Mesenchymal stem cell of adipose (primary cell): ENCODE results near the gene SLC18B1.

- CAGE, long polyA plus RNA, result no peak
Measured at GRCh38 chr6:132063149-132064185, 112.3 kb upstream of the CCN2 start.

DNA sequence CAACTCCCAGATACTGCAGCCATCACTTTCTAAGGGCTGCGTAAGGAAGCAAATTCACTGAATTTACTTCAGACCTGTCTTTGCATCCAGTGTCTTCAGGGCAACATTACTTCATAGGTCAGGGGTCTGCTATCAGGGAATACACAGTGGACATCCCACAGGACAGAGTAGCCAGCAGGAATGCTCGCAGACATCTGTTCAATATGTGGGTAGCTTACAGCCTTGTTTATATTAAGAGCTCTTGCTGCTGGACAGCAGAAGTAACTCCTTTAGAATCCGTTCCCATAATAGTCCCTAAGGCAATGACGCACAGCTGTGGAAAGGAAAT is 198.8 kb downstream of the MOXD1 start:
- CAGE, long polyA plus RNA, result no peak

- CAGE, long polyA plus RNA, result no peak
Measured at GRCh38 chr6:132439690-132440251, 38.5 kb upstream of the MOXD1 start.

- CAGE, long polyA plus RNA, result no peak
Measured at GRCh38 chr6:132491264-132491717, 21.6 kb downstream of the STX7 start.

GRCh38 chr6:132596047-132596521 is 6.5 kb upstream of the TAAR5 start:
- CAGE, long polyA plus RNA, result no peak

DNA sequence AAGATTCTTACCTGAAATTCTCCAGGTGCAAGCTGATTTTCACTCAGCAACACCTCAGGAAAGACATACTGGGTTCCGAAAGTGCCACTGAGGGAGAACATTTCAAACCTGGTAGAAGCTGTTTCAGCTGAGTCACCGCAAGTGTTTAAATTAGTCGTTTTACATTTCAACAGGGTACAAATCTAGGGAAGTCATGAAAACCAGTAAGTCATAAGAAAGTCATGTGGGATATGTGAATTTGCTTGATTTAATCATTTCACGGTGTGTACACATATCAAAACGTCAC is 25.3 kb upstream of the TAAR1 start:
- CAGE, long polyA plus RNA, result no peak

DNA sequence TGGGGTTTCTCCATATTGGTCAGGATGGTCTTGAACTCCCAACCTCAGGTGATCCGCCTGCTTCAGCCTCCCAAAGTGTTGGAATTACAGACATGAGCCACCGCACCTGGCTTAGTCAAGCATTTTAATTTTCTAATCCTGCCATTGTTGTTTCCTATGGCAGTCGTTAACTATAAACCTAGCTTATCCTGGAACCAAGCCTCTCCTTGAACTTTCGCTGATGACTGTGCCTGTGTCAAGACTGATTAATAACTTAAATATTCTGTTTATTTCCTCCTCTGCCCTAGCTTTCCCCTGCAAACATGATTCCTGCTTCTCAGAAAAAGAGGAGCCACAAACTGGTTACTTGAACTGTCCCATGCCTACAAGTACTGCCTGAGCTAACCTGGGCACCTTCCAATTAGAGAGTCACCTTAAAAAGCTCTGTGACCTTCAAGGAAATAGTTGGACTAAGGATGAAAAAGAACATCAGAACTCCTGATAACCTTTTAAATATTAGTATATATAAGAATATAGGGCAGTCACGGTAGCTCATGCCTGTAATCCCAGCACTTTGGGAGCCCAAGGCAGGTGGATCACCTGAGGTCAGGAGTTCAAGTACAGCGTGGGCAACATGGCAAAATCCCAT is 1.4 kb downstream of the VNN1 start:
- CAGE, long polyA plus RNA, result no peak

- CAGE, long polyA plus RNA, result no peak
Measured at GRCh38 chr6:132732793-132733129, 18.9 kb upstream of the VNN1 start.

DNA sequence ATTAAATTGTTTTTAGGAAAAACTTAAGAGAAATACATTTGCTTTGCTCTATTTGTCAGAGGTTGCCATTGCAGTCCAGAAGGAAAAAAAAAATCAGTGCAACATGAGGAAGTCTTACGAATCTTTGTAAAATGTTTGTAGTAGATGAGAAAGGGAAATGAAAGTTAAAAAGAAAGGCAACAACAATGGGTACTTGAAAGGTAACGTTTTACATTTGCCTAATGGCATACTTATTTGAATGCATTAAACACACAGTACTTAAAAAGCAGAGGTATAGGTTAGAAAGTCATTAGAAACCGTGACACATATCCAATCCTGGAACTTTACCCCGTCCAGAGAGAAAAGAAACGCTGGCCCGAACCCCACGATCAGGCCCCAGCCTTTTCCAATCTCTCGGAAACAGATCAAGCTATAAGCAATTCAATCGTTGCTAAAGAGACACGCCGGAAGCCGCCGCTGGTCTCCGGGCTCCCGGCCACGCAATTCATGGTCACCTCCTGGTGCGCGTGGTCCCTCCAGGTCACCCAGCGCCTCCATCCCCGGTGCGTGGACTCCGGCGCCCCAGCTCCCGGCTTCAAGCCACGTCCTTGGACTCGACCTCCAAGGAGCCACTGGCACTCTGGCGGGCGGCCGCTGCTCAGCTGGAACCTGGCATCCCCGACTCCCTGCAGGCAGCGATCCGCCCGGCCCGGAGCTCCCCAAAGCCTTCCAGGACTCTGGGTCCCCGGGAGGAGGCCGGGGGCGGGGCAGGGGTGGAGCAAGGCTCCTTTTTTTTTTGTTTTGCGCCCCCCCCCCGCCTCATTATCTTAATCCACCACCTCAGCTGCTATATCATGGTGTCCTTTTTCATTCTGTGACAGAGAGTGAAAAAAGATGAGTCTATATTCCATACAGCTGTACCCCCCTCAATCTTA is at the start of gene SLC18B1:
TSS of gene SLC18B1 (minus strand) at position 718 of the 914 bp plus-strand sequence.
- CAGE, long polyA plus RNA, result no peak

DNA sequence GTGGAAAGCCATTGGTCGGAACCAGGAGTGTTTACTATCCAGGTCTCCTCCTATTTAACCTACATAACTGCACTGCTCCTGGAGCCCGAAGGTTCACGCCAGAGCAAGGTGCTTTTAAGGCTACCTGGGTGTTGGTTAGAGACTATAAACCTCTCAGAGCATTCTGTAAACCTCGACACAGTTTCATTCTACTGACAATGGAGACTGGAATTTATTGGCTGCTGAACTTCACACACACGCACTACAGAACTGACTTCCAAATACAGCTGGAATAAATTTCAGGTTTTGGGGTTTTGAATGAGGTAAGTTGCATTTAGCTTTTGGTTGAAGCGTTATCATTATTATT is 128.8 kb downstream of the EYA4 start:
- CAGE, long polyA plus RNA, result no peak

DNA sequence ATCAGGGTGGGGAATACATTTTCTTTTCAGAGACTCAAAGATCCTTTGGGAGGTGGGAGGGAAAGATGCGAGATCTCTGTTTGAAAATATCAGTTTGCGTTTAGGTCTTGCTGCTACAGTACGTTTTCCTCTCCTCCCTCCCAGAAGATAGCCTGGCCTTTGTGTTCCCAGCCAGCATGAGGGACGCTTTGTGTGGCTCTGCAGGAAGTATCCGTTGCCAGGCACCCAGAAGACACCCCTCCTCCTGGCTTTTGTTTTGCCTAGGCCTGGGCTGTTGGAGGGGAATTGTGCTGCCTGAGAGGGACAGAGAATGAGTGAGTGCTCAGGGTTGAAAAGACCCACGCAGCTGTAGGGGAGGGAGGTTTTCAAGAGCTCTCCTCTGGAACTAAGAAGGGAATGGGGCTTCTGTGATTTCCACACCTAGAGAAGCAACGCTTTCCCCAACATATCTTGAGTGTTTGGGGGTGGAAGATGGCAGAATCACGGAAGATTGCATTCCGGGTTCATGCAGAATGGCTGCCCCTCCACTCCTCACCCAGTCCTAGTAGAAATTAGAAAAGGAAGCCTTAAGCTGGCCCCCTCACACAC is 22.0 kb upstream of the SLC2A12 start:
- CAGE, long polyA plus RNA, result no peak

GRCh38 chr6:134166685-134167329 is 114.4 kb upstream of the SLC2A12 start:
- CAGE, long polyA plus RNA, result no peak

DNA sequence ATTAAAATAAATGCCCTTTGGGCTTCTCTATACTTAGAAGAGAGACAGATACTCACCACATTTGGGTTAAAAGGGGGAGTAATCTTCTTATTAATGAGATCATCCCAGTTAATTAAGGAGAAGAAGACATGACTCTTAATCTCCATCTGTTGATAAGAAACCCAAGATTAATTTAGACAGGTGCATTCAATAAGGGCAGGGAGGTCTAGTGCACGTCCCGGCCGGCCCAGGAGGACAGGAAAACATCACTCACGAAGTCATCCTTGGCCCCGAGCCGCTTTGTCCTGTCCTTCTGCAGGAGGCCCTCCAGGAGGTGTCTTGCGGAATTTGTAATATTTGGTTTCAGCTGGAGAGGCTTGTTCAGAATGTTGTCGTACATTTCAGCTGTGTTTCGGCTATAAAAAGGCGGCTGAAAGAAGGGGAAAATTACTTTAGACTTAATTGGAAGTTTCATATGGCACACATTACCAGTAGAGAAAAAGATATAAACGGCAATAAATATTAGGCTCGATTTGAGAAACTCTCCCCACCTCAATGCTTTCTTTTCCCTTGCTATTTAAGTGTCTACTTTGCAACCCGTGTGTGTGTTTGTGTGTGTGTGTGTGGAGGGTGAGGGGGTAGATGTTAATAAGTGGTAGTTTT is 118.5 kb upstream of the SLC2A12 start:
- CAGE, long polyA plus RNA, result no peak

- CAGE, long polyA plus RNA, result no peak
Measured at GRCh38 chr6:134173702-134174191, 121.3 kb upstream of the SLC2A12 start.

DNA sequence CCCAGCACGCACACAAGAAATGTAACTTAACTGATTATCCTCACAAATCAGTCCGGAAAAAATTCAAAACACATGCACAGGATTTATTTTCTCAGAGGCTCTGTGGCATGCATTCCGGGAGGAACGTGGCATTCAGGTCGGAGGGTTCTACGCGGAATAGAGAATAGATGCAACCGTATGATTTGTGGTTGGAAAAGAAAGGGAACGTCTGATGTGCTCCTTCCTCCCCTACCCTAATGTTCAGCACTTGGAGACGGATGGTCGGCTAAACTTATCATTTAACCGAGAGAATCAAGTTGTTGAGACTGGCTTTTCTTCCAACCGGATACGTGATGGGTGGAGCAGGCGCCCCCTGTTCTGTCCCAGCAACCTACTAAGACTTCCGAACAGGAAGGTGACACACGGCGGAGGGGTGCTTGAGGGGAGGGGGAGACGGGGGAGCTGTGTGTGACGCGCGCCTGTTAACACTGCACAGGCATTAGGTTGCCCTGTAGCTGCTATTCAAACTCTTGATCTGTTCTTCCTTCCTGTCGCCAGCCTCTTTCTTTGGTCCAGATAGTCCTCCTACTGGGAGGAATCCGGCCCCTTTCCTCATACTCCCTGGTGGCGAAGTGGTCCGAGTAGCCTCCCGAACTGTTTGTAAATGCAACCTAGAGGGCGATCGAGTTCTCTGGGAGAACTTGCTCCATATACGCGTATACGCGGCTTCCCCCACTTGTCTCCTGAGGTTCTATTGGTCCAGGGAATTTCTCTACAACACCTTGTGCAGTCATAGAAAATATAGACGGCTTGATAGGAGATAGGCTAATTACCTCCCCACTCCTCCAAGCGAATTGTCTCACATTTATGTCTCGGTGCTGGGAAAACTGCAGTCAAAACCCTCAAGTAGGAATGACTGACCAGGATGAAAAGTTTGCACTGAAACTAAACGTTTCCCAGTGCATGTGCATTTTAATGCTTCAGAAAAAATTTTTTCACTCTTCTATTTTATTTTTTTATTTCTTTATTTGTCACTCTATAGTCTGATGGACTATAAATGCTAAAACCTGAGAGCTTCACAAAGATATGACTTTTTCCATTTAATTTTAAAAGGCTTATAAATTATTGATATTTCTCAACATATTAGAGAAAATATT is 125.9 kb upstream of the SLC2A12 start:
- CAGE, long polyA plus RNA, result no peak

- CAGE, long polyA plus RNA, result no peak
Measured at GRCh38 chr6:134523190-134523930, 205.4 kb upstream of the SGK1 start.

DNA sequence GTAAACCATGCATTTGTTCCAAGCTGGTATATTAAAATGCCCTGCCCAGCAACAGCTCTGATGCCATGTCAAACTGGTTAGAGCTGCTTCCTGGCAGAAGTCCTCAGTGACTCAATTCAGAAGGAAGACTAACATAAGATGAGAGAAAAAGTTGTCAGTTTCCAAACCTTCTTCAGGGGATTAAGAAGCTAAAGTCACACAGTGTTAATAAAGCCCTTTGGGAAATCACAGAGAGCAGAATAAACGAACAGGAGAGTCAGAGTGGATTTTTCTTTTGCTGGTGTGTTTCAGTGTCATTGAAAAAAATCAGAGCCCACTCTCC is 304.1 kb upstream of the SGK1 start:
- CAGE, long polyA plus RNA, result no peak

- CAGE, long polyA plus RNA, result no peak
Measured at GRCh38 chr6:134826736-134827614, 122.9 kb downstream of the ALDH8A1 start.

DNA sequence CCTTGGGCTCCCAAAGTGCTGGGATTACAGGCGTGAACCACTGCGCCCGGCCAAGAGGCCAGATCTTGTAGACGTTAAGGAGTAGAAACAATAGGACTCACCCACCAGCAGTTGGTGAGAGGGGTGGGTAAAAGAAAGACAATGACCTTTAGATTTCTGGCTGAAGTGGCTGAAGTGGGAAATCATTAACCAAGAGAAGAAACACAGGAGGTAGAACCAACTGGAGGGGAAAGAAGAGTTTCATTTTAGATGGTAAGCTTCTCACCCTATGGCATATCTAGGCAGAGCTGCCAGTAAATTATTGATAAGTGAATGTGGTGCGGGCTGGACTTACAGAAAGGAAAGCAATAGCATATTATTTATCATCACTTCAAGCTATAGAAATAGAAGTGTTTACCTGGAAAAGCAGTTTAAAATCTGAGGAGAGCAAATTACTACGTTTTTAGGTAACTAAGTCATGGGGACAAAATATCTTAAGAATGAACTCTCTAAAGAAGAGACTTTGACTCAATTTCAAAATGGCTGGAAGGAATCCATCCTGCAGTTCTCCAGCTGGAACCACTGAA is 109.7 kb downstream of the ALDH8A1 start:
- CAGE, long polyA plus RNA, result no peak

DNA sequence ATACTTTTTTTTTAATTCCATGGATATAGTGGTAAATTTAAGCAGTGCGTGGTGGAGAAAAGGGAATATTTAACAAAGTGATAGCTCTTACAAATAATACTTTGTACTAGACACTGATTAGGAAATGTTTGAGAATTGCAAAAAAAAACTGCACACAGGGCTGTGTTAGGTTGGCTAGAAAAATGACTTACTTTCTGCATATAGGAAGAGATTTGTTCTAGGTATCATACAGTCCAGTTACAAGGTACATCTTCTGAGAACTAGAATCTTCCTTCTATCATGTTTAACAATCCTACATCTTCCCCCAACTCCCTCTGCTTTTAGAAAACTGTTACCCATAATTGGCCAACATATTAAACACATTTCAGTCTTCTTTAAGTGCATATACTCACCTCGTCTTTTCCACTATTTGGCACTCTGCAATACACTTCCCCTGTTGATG is 356 bp downstream of the ALDH8A1 start:
- CAGE, long polyA plus RNA, result no peak